REH cell (cell line): ENCODE measurements around a stretch of chr16.

GRCh38 chr16:85309584-85309809 is 197.2 kb upstream of the CIBAR2 start:
- PRO-cap, result bidirectional peak, plus-strand start at chr16:85310036, minus-strand start at chr16:85309682

DNA sequence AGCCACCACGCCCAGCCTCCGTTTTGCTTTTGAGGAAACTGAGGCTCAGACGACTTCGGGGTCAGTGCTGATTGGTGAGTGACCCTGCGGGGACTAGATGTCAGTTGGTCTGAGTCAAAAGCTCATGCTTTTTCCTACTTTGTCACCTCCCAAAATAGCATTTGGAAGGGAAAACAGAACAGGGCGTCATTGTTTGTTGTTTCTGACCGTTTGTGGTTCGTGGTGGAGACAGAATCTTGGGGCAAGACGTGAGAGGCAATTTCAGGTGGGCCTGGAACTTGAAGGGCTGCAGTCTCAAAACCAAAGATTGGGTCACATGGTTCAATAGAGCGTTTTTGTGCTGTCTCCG is 210.6 kb upstream of the CIBAR2 start:
- PRO-cap, result no peak

GRCh38 chr16:85387233-85387530 is 225.9 kb upstream of the GSE1 start:
- PRO-cap, result no peak

DNA sequence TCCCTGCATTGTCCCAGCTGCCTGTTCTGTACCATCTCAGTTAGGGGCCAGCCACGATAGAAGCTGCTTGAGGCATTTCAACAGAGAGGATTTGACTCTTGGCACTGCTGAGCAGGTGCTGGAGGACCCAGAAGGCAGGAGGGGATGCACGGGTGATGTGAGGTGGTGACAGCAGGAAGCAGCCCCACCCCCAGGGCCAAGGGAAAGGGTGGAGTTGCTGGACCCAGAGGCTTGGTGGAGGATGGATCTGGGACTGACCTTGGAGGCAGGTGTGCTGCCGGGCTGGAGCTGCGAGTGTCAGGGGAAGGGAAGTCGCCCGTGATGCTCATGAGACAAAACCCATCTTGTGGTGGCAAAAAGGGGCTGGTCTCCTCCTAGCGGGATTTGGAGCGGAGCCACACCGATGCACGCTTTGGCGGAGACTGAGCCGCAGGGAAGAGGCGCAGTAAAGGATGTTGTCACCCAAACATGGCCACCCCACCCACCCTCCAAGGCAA is 187.9 kb upstream of the GSE1 start:
- PRO-cap, result no peak

GRCh38 chr16:85458705-85459303 is 154.3 kb upstream of the GSE1 start:
- PRO-cap, result no peak

DNA sequence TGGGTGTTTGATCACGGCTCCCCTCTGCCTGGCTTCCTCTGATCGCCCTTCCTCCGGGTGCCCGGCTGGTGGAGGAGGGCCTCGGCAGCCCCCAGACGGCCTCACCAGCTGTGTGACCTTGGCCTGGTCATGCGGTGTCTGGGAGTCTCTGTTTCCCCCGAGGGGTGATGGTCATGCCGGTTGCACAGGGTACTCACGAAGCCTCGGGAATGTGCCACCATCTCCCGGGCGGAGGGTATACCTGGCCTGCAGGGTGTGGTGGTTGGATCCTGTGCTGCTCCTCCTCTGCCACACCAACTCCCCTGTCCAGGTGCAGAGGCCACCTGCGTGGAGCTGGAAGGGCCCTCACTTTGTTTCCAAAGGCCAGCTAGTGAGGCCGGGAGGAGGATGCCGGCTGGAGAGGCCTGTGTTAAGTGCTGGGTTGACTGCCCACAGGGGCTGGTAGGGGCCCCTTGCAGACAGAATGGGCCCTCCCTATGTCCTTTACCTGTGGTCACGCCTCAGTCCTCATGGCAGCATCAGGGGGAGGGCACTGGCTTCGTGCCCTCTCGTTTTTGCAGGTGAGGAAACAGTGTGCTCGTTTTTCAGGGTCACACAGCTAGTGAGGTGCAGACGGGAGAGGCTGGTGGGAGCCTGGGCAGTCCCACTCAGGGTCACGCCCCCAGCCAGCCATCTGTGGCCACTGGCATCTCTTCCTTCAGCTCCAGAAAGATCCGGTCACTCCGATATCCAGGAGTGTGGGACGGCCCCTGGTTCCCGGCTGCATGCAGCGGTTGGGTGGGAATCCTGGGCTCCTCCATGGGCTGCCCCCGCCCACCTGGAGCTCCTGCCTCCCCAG is 148.5 kb upstream of the GSE1 start:
- PRO-cap, result no peak

- PRO-cap, result no peak
Measured at GRCh38 chr16:85491938-85492827, 120.9 kb upstream of the GSE1 start.

- PRO-cap, result bidirectional peak, plus-strand start at chr16:85524474, minus-strand start at chr16:85524500
Measured at GRCh38 chr16:85523962-85524840, 88.9 kb upstream of the GSE1 start.

DNA sequence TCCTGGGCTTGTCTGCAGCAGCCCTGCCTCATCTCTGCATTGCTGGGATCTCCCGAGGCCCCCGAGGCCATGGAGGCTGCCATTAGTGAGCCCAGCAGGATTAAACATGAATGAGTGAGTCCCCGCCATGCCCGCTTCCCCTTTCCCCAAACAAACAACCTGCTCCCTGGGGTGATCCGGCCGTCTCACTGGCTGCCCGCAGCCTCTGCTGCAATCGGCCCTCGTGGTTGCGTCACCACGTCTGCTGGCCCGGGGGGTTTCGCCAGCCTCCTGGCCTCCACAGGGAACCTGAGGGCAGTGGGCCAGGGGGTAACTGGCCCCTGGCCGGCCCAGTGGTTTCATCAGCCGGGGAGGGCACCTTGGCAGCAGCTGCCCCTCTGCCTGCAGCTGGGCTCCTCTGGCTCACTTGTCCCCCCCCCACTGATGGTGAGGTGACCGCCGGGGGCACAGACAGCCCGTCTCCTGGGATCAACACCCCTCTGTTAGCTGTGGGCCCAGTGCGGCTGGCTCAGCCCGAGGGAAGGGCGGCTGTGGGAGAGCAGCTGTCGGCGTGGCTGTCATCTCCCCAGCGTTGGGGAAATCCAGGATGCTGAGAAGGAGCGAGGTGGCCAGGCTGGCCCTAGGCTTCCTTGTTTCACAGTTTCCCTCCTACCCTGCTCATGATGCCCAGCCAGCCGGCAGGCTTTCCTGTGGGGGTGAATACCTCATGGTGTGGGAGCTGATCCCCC is 88.1 kb upstream of the GSE1 start:
- PRO-cap, result bidirectional peak, plus-strand start at position 280 of the sequence, minus-strand start at position 108 of the sequence; bidirectional peak, plus-strand start at position 511 of the sequence, minus-strand start at position 585 of the sequence

DNA sequence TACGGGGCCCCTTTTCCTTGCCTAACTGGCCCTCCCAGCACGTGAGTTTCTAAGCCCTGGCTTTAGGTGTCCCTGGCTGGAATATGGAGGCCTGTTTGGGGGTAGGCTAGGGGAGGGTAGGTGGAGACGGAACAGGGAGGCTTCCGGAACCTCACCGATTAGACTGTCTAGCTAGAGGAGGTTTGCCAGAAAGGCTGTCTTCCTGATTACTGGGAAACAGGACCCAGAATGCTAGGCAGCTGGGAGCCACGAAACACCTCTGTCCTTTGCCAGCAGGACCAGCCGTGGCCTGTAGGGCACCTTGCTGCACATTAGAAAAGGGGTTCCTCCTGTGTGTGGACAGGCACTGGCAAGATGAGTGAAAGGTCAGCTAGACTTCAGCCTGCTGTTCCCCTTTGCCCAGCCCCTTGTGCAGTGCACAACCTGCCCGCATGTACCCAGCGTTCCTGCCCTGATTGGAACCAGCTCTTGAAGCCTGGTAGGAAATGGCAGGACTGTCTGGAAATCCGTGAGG is 83.5 kb upstream of the GSE1 start:
- PRO-cap, result no peak

DNA sequence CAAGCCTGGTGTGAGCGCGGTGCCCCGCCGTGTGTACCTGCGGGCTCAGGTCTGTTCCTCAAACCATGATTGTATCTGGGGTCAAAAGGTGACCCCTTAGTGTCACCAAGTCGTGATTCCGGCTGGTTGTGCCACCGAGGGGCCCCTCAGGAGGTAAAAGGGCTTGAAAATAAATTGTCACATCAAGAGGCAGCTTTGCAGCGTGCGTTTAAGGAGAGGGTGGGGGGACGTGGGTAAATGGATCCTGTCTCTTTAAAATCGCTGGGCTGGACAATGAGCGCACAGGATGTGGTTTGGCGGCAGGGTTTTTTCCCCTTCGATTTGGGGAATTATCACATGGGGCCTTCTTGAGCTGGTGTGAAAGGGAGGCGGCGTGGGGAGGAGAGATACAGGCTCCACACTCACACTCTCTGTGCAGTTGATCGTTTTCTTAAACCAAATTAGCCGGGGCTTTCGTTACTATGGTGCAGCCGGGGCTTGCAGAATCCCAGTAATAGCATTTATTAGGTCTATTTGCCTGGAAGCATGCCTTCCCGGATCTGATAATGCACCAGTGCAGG is 59.1 kb upstream of the GSE1 start:
- PRO-cap, result bidirectional peak, plus-strand start at position 358 of the sequence, minus-strand start at position 130 of the sequence

GRCh38 chr16:85554506-85555196 is 58.5 kb upstream of the GSE1 start:
- PRO-cap, result bidirectional peak, plus-strand start at chr16:85555046, minus-strand start at chr16:85554998

DNA sequence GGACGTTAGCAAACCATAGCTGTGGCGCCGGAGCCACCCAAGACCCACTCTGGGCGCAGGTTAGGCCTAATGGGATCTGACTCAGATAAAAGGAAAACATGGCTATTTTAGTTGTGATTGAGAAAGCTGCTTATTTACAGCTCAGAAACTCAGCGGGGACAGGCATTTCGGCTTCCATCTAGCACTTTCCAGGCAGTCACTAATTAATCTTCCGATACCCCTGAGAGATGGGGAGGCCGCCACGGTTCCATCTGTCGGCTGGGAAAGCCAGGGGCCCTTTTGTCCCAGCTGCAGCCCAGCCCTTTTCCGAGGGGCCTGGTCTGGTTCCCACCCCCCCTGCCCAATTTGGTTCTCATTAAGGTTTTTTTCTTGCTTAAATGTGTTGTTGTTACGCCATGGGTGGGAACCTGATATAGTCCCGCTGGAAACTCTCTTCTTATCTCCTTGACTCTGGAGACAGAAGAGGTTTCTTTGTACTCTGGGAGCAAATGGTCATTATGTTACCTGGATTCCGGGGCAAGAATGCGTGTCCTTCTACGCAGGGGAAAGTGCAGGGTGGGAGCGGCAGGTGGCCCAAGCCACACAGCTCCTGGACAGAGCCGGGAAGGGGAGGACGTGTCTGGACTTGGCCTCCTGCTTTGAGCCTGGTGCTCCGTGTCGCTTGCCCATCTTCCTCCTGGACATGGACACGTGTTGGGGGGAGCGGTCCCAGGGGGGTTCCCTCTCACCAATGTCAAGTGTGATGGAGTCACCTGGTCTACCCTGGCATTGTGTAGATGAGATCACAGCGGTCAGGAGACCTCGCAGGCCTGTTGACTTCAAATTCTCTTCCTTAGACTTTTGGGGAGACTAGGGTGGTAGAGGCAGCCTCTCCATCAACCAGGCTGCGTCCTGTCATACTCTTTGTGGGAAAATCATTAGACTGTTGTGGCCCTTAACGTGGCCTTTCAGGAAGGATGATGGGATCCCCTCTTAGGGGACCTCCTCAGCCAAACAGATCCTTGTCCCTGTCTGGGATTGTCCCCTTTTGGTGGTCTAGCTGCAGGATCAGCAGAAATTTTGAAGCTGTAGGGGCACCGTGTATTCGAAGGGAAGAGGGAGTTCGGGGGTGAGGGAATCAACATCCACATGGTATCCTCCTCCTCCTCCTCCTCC is 50.7 kb upstream of the GSE1 start:
- PRO-cap, result no peak

GRCh38 chr16:85582321-85582800 is 30.8 kb upstream of the GSE1 start:
- PRO-cap, result no peak

GRCh38 chr16:85652093-85653182 is 36.3 kb downstream of the GINS2 start:
- PRO-cap, result no peak

DNA sequence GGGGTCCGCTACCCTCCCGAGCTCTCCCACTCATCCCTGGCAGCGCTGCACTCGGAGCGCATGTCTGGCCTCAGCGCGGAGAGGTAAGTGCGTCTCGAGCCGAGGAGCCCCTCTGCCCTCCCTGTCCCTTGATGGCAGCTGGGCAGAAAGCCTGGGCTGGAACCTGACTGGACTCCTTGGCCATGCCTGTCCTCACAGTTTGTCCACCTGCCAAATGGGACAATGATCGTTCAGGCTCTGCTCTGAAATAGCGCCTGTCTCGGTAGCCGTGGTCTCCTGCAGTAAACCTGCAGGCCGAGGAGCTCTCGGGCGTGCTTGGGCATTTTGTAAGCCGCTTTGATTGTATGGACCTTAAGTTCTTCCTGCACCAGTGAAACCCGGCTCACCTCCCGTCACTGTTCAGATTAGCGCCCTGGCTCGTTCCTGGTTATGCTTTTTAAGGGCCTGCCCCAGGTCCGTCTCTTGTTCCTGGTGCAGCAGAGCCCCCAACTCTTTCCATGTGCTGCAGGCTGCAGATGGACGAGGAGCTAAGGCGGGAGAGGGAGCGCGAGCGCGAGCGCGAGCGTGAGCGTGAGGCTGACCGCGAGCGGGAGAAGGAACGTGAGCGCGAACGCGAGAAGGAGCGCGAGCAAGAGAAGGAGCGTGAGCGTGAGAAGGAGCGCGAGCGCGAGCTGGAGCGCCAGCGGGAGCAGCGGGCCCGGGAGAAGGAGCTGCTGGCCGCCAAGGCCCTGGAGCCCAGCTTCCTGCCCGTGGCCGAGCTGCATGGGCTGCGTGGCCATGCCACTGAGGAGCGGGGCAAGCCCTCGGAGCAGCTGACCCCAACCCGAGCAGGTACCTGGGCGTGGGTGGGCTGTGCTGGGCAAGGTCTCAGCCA is 32.7 kb downstream of the GINS2 start:
- PRO-cap, result no peak

DNA sequence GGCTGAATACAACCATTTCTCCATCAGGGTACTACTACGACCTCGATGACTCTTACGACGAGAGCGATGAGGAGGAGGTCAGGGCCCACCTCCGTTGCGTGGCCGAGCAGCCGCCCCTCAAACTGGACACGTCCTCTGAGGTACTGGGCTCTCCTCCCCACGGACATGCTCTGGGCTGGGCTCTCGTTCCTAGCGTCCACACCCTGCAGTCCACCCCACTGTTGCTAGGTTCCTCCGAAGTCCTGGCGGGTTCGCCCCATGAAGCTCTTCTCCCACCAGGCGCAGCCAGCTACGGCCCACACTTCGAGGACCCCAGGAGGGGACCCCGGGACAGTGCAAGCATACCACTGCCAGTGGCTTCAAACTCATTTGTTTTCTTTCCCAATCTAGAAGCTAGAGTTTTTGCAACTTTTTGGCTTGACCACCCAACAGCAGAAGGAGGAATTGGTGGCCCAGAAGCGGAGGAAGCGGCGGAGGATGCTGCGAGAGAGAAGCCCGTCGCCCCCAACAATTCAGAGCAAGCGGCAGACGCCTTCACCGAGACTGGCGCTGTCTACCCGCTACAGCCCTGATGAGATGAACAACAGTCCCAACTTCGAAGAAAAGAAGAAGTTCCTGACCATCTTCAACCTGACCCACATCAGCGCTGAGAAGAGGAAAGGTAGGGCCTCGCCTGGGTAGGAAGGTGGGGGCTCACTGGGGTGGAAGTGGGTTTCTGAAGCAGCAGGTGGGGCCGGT is 25.6 kb downstream of the GINS2 start:
- PRO-cap, result no peak

DNA sequence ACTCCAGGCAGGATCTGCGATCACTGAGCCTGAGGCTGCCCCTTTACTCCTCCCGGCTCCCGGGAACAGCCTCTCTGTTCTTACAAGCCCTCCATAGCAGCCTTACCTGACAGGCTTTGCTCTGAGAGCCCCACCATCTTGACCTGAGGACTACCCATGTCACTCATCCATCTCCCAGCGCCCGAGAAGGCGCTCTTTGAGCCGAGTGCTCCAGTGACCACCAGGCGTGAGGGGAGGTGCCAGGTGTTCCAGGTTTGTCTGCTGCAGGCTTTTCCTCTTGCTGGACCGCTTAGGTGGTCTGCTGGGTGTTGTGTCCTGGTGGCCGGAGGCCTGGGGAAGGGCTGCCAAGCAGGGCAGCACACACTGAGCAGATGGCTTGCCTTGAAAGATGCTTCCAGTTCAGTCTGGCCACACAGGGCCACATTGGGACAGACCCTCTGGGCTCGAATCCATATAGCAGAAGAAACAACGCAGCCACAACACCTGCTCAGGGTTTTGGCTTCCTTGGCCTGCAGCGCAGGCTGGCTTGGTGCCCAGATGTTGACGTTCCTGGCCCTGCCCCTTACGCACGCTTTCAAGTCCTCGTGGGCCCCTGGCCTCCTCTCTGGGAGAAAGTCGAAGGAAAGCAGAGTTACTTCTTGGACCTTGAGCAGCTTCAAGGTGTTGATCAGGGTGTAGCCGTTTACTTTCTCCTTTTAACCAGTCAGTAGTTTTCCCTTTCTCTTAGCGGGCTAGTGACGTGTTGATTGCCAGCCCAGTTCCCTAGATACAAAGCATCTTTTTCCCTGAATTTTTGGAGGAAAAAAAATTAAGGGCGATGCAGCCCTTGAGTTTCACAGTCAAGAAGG is 24.8 kb downstream of the GINS2 start:
- PRO-cap, result no peak

- PRO-cap, result no peak
Measured at GRCh38 chr16:85673075-85673766, 15.5 kb downstream of the GINS2 start.

- PRO-cap, result no peak
Measured at GRCh38 chr16:85687125-85687889, 1.4 kb downstream of the GINS2 start.